Kidney epithelial cell (primary cell): ENCODE measurements around a stretch of chr13.

DNA sequence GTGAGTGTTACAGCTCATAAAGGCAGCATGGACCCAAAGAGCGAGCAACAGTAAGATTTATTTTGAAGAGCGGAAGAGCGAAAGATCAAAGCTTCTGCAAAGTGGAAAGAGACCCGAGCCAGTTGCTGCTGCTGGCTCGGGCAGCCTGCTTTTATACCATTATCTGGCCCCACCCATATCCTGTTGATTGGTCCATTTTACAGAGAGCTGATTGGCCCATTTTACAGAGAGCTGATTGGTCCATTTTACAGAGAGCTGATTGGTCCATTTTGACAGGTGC is 468.0 kb downstream of the IRS2 start:
- RAMPAGE, long total RNA: no peak
- RRBS: no CpG with 5 or more reads among the region's 5 CpGs

DNA sequence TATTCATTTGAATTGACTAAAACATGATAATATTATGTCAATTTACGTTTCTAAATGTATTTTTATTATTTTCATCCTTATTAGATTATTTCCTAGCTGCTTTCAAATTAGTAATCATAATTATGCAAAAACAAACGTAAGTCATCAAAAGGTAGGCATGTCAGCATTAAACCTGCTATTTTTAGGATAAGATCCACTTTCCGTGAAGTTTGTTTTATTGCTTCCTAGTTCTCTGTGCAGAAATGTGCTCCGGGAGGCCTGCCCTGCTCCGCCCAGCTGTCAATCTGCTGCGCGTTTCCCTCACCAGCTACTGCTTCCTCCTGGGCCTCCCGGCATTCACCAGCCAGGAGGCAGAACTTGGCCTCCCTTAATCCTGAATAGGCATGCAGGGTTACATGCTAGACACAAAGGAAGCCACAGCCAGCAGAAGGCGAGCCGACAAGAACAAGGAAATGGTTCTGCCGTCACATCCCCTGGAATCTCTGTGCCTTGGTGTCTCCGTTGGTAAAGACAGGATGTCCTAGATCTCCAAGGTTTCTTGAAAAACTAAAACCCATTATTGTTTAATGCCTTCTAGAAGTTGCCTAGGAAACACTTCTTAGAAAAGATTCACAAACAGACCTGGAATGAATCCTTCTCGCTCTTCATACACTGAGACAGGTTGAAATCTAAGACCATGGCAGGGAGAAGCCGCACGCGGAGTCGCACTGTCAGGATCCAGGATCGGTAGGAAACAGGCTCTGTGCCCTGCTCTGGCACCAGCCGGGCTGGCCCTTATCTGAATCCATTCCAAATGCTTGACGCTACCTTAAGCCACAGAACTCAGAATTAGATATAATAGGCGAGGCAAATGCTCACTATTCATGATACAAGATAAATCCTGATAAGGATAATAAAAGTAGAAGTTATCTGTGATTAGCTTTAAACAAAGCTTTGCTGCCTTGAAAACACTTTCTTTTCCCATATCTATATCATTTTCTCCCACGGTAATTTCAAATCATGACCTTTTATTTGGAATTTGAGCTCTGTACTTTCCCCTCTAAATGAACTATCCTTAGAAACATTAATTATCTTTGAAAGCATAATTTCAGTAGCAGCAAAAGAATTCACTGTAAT is 385.9 kb downstream of the IRS2 start:
- RAMPAGE, long total RNA: no peak
- RRBS: 84% methylated on average over 3 of the region's 22 CpGs

DNA sequence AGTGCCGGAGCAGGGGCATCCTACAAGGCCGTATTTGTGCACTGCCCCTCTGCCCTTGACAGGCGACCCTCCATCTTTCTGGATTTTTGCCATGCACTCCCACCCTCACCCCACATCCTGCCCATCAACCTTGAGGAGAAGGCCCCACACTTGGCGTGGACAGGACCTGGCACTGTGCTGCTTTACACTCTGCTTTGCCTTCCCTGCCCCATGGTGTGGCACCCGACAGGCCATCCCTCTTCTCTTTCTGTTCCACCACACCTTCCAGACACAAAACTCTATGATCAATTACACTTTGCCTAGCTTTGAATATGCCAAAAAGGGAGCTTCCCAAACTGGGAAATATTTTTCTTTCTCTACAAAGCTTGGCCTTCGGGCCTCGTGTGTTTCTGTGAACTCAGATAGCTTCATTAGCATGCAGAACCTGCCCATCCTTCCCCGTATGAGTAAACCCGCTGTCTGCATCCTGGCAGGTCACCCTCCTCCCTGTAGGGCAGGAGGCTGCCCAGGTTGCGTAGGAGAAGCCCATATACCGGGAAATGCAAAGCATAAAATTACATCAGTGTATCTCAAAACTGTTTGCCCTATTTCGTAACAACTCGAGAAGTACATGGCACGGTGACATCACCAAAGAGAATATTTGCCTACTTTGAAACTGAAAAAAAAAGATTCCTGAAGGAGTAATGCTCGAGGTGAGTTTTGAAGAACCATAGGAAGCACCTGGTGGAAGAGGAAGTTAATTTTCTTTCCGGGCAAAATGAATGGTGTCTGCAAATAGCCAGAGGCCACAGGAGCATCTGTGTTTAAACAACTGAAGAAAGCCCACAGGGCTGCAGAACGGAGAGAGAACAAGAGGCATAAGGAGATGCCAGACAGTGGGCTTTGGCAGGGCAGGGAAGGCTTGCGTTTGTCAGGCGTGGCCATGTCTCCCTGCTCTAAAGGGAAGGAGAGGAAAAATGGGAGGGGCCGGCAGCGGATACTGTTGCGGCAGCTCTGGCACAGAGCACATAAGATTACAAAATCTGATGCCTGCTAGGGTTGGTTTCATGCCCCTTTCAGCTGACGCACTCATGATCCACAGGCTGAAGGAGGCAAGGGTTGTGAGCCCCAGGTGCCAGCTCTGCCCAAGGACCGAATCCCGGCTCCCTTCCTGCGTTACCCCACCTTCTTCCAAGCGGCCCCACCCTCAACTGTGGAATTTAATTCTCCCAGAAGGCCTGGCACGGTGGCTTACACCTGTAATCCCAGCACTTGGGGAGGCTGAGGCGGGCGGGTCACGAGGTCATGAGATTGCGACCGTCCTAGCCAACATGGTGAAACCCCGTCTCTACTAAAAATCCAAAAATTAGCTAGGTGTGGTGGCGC is 81.5 kb downstream of the IRS2 start:
- RAMPAGE, long total RNA: no peak
- RRBS: no CpG with 5 or more reads among the region's 35 CpGs

DNA sequence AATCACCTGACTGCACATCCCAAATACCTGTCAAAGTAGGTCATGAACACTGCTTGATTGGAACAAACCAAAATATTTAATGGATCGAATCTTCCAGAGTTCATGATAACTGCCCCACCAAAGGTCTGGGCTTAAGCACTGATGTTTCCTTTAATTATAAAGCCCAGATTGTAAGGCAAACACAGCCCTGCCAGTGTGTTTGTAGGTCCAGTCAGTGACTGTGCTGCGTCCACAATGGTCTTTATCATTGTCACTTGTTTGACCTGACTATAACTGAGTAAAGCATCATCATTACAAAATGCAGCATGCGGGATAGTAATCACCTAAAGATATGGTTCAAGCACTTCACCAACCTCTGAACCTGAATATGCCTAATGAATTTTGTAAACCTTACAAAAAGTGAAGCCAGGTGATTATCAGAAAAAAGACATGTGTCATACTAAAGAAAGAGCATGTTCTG is 63.3 kb downstream of the IRS2 start:
- RAMPAGE, long total RNA: no peak
- RRBS: no CpG with 5 or more reads among the region's 3 CpGs

GRCh38 chr13:109744359-109744908 is 41.9 kb downstream of the IRS2 start:
- RAMPAGE, long total RNA: no peak
- RRBS: no CpG with 5 or more reads among the region's 20 CpGs

DNA sequence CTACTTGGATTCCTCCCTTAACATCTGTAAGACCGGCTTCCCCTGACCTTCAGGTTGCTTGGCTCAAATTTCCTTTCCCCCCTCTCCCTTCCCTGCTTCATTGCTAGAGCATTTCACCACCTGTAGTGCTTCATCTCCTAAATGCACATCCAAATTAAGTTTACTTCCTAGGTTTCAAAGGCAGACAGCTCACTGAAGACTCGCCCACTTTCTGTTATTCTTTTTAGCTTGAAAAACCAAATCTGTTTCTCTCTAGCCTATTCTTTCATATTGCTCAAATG is 16.9 kb downstream of the IRS2 start:
- RAMPAGE, long total RNA: no peak
- RRBS: no CpG with 5 or more reads among the region's 2 CpGs

DNA sequence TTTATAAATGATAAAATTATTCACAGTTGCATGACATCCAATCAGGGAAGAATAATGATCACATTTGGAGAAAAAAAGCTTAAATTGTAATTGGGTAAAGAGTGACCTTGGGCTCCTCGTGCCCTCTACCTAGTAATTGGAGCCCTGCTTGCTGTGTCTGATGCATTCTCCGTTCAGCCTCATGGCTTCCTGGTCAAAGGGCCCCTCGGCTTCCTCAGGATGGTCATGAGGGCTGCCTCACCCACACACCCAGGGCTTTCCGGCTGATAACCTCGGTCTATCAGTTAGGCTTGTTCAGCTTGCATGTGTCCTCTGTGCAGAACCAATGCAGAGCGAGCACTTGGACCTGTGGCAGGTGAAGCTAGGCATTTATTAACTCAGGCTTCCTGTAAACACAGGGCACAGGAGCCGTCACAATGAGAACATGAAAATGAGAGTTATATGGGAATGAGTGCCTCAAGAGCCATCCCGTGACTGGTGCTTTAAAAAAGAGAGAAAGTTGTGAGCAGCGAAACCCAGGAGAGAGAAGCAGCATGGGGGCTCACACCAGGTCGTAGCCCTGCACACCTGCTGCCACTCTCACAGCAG is 50.2 kb upstream of the IRS2 start:
- RAMPAGE, long total RNA: no peak
- RRBS: no CpG with 5 or more reads among the region's 10 CpGs

GRCh38 chr13:110186072-110186784 is 120.7 kb downstream of the COL4A1 start:
- RAMPAGE, long total RNA: no peak
- RRBS: no CpG with 5 or more reads among the region's 12 CpGs

- RAMPAGE, long total RNA: no peak
- RRBS: no CpG with 5 or more reads among the region's 7 CpGs
These were observed 119.9 kb downstream of the COL4A1 start for GRCh38 chr13:110186869-110187738.

GRCh38 chr13:110213569-110213843 is 93.5 kb downstream of the COL4A1 start:
- RAMPAGE, long total RNA: no peak
- RRBS: no CpG with 5 or more reads among the region's 9 CpGs

GRCh38 chr13:110225894-110226212 is 81.1 kb downstream of the COL4A1 start:
- RAMPAGE, long total RNA: no peak
- RRBS: no CpG with 5 or more reads among the region's 3 CpGs

- RAMPAGE, long total RNA: no peak
- RRBS: no CpG with 5 or more reads among the region's 8 CpGs
These were observed 2.7 kb downstream of the COL4A1 start for GRCh38 chr13:110303964-110304994.

DNA sequence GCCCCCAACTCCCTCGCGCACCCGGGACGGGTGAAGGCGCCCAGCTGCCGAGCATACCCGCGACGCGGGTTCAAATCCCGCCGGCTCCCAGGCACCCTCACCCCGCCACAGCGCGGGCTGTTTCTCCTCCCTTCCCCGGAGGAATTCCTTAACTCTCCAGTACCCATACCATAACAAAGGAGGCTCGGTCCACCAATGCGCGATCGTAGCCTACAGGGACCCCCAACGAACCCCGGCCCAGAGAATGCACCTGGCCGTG is 456 bp downstream of the COL4A1 start:
- RAMPAGE, long total RNA: no peak
- RRBS: 1% methylated on average over 18 of the region's 23 CpGs

- RAMPAGE, long total RNA: no peak
- RRBS: no CpG with 5 or more reads among the region's 7 CpGs
These were observed 5.6 kb downstream of the COL4A2 start for GRCh38 chr13:110312500-110313266.

DNA sequence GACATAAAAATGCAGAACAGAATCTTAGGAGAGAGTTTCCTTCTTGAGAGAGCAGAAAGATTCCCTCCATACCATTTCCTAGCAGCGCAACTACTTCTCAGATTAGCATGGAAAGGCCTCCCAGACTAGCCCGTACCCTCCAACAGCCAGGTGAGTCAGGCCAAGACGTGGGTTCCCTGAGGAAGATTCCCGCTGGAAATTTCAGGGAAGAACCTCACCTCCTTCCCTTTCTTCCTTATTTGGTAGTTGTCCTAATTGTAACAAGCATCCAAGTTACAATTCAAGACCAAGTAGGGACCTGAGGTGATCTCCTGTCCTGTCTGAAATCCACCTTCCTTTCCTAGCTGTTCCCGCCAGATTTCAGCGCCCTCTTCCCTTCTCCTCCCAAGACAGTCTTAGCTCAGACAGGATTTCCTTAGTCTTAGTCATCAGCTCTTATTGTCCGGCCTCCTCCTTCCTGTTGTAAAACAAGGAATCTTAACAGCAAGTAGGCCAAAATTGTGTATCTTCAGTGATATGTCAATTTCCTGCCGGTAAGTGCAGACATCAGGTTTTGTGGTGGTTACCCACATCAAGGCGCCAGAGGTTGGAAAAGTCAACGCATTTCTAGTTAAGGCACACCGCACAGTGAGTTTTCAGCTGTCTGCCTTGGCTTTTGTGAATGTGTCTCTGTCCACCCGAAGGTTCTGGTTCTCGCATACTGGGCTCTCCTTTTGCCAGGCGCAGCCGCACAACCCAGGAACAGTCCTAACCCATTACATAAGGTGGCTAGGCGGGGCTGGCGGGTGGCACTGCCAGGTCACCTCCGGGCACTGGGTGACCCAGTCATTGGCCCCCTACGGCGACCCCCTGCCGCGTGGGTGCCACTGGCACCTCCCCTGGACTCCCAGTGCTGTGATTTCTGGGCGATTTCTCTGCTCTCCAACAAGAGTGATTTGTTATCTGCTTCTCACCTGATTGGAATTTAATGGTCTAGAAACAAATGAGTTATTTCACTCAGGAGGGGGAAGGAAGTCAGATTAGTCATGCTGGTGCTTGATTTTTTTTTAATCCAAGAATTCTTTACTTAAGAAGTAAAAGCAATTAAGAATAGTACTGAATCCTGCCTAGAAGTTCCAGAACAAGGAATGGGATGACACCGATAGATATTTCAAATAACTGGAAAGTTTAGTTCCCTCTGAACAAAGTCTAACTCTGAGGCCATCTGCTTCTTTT is 12.8 kb downstream of the COL4A2 start:
- RAMPAGE, long total RNA: no peak
- RRBS: 2% methylated on average over 2 of the region's 24 CpGs

DNA sequence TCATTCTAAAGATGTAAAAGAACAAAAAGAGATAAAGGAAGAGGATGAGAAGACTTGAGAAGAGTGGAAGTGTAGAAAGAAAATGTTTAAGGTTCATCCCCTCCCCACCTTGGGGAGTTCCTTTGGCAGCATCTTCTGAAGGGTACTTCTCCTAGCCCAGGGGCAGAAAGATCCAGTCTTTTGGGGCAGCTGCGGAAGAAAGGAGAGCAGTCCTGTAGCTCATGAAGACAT is 33.3 kb downstream of the COL4A2 start:
- RAMPAGE, long total RNA: no peak
- RRBS: no CpG with 5 or more reads among the region's 1 CpG

DNA sequence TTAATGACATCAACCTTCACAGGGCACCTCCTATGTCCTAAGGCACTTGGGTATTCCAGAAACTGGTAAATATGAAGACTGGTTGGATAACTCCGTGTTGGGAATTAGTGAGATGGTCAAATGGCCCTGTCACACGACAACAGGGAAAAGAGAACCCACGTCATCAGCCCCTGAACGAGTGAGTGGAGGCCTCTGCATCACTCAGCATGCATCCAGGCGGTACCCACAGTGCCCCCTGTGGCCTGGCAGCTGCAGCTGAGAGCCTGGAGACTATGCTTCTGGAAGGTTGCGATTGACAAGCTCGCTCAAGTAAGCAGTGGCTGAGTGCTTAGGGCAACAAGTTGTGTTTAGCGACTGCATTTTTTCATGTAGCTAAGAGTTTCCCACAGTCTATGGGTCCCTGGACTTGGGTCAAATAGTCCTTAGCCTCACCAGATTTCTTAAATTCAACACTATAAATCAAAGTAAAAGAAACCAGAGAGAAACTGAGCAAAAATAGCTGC is 55.9 kb downstream of the COL4A2 start:
- RAMPAGE, long total RNA: no peak
- RRBS: no CpG with 5 or more reads among the region's 8 CpGs

GRCh38 chr13:110387932-110388570 is 81.0 kb downstream of the COL4A2 start:
- RAMPAGE, long total RNA: no peak
- RRBS: no CpG with 5 or more reads among the region's 18 CpGs

- RAMPAGE, long total RNA: no peak
- RRBS: no CpG with 5 or more reads among the region's 8 CpGs
These were observed 114.5 kb downstream of the RAB20 start for GRCh38 chr13:110447003-110447401.

DNA sequence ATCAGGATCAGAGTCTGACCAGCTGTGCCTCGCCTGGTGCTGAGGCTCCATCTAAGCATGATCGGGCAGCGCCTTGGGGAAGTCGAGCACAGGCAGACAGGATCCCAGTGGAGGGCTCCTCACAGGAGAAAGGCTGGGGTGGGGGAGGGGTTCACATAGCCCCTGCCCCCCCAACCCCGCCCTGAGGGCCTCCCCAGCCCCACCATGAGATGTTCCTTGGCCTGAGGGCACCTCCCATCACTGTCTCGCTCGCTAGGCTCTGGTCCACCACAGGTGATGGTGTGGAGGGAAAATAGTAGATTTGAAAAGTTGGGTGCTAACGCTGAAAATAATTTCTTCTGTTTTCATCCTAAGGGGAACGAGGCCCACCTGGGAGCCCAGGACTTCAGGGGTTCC is 60.2 kb downstream of the RAB20 start:
- RAMPAGE, long total RNA: no peak
- RRBS: no CpG with 5 or more reads among the region's 9 CpGs